Hematopoietic multipotent progenitor cell (in vitro differentiated cells): ENCODE measurements around a stretch of chr10.

GRCh38 chr10:133279560-133280335 is 3.1 kb upstream of the ADAM8 start:
- CAGE, long polyA plus RNA: no peak

DNA sequence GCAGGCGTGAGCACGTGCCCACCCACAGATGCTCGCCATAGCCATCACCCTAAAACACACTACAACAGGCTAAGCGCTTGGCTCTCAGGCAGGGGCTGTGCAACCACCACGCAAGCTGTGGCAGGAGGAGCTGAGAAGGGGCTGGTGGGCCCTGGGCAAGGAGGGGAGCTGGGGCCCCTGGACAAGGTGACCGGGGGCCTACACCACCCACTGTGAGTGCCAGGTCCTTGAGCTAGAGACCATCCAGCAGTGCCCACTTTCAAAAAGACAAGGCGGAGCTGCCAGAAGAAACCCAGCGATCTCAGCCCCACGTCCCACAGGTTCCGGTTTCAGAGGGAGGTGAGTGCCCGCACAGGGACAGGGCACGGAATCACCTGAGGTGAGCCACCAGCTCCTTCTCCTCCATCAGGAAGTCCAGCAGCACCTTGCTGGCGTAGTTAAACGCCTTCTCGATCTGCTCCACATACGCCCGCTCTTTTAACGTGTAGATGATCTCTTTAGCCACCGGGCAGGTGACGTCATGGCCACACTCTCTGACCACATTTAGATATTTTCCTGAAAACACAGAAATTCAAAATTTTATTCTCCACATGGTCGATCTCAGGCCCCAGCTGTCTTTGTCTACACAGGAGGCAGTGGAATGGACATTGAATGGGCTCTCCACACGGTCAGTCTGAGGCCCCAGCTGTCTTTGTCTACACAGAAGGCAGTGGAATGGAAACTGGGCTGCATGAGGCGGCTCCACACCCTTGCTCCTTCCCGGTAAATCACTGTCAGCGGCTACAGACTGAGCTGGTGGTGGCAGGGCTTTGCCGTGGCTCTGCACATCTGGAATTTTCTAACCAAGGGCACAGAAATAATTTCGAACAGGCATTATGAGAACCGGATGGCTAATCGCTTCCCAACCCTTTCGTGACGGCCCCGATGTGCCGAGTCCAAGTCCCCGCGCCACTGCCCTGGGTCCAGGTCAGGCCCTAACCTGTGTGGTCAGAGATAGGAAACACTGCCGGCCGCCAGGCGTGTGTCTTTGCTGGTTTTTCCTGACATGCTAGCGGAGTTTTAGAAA is 12.1 kb upstream of the ADAM8 start:
- CAGE, long polyA plus RNA: no peak

DNA sequence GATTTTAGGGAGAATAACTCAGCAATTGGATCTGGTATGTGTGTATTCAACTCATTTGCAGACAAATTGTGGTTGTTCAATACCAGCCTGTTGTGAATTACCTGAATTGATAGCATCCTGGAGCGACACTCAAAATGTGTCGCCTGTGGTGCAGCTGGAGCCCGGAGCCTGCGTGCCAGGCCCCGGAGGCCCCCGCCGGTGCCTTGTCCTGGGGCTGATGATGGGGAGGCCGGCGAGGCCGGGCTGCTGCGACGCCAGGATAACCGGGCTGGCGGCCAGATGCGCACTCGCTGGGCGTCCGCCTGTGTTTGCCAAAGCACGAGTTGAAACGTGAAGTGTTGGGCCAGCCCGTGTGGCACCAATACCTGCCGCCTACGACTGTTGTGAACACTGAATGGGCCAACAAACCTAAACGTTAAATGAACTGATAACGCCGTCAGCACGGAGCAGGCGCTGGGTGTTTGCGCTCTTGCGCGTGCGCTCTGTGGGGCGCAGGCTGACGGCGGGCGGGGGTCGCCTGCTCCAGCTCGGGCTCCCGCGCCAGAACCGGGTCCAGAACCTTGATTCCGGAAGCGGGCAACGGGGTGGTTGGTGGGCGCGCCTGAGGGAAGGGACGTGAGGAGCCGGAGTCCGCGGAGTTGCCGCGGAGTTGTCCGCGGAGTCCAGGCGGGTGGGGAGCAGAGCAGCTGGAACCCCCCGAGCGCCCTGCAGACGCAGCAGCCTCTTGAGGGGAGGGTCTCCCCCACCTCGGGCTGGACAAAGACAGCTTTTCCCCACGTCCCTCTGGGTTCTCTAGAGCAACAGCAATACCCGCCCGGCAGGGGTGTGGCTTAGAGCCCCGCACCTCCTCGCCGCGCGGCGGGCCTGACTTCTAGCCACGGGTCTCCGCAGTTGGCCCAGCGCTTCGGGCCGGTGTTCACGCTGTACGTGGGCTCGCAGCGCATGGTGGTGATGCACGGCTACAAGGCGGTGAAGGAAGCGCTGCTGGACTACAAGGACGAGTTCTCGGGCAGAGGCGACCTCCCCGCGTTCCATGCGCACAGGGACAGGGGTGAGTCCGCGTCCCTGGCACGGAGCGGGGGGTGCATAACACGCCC is 775 bp downstream of the CYP2E1 start:
- CAGE, long polyA plus RNA: start-site peak on the plus strand centred at position 494 of the sequence, 36 bp wide, 15 reads

DNA sequence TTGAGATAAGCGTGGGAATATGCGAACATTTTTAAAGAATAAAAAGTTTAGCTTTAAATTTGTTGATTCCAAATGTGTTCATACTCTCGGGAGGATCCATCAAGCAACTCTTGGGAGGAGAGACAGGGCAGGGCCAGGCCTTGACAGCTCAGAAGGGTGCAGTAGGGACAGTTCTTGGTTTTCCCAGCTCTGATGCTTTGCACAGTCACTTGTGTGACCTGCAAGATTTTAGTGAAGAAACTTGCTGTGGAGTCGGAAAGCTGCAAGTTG is 3.6 kb downstream of the CYP2E1 start:
- CAGE, long polyA plus RNA: no peak